Vagina (tissue), 1 donor: ENCODE measurements around a stretch of chr17.

DNA sequence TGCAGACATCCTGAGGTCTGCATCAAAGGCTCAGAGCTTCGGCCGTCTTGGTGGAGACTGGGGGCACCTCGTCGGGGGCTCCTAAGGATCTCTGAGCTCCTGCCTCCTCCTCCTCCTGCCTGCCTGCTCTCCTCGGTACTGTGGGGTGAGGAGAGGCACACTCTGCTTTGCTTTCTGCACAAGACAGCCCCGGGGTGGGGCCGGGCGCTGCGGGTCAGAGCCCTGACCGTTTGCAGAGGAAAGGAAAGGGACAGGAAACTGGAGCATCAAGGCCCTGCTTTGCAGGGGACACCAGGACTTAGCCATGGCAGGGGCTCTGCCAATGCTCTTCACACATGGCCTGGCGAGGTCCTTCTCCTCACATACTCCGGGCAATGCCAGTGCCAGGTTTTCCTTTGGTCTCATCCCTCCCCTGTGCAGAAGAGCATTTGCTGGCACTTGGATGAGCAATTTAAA lies 23.7 kb upstream of the DOC2B start:
- PRO-cap: no peak
- RAMPAGE, long total RNA: no peak

GRCh38 chr17:234136-235379 lies 53.1 kb upstream of the DOC2B start:
- PRO-cap: no peak
- RAMPAGE, long total RNA: no peak

DNA sequence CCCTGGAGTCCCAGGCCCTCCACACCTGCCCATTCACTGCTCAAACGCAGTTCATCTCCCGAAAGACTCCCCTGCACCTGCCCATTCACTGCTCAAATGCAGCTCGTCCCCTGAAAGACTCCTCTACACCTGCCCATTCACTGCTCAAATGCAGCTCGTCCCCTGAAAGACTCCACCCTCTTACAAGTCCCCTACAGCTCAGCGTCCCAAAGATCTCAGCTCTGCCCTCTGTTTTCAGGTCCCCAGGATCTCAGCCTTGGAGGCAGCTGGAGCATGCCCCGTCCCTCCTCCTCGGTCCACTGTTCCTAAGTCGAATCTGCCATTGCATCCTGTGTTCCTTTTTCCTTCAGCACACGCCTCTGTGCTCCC lies 41.7 kb downstream of the RPH3AL start:
- PRO-cap: no peak
- RAMPAGE, long total RNA: no peak

DNA sequence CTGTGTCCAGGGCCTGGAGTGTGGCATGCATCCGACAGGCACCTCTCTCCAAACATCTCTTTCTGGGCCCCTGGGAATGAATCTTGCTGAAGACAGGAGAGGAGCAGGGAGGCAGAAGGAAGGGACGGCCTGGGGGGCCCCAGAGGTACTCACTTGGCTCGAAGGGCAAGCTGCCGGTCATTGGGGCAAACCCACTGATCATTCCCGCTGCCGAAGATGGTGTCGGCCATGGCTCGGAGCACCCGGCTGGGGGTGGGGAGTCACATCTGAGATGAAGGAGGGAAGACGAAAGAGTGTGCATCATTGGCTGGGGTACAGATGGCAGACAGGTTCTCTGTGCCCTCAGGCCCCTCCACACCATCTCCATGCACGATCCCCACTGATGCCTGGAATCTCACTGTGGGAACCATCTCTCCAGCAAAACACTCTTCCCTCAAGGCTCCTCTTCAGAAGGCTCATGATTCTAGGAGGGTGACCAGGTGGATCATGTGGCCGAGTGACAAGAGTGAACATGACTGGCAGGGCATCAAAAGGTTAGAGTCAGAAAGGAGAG lies 25.2 kb downstream of the RPH3AL start:
- PRO-cap: no peak
- RAMPAGE, long total RNA: no peak

GRCh38 chr17:333547-334624 lies 18.7 kb downstream of the RPH3AL start:
- PRO-cap: unidirectional peak, plus-strand start at chr17:334157
- RAMPAGE, long total RNA: no peak

DNA sequence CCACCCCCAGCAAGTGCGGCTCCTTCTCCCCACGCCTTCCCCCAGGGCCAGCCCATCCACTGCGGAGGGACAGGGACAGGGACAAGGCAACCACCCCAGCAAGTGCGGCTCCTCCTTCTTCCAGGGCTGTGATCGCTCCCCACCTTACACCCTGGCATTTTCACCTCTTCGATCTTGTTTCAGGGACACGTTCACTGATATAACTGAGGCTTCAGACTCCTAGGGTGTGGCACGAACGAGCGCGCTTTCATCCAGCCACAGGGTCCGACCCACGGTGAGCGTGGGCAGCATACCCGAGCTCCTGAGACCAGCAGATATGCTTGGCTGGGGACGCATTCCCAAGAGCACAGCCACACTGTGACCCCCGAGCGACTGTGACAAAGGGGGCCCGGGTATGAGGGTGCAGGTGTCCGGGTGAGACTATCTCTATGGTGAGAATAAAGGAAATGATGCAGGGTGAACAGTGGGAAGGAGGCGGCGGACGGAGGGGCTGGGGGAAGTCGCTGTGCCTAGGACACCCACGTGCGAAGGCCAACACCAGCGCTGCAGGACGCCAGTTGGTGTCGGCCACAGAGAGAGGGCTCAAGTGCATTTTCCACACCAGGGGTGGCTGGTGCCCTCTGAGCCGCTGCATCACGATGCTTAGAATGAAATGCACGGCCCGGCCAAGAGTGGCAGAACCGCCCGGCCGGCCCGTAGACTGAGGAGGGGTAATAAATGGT lies 17.6 kb downstream of the RPH3AL start:
- PRO-cap: no peak
- RAMPAGE, long total RNA: no peak

GRCh38 chr17:348597-349750 lies 3.6 kb downstream of the RPH3AL start:
- PRO-cap: no peak
- RAMPAGE, long total RNA: no peak

GRCh38 chr17:416520-417136 lies 6.5 kb downstream of the C17orf97 start:
- PRO-cap: no peak
- RAMPAGE, long total RNA: no peak

GRCh38 chr17:535157-535868 lies 125.2 kb downstream of the C17orf97 start:
- PRO-cap: no peak
- RAMPAGE, long total RNA: no peak

GRCh38 chr17:606812-607132 lies 107.9 kb downstream of the VPS53 start:
- PRO-cap: no peak
- RAMPAGE, long total RNA: no peak

- PRO-cap: no peak
- RAMPAGE, long total RNA: no peak
These were observed 732 bp downstream of the GLOD4 start for GRCh38 chr17:781237-781859.

DNA sequence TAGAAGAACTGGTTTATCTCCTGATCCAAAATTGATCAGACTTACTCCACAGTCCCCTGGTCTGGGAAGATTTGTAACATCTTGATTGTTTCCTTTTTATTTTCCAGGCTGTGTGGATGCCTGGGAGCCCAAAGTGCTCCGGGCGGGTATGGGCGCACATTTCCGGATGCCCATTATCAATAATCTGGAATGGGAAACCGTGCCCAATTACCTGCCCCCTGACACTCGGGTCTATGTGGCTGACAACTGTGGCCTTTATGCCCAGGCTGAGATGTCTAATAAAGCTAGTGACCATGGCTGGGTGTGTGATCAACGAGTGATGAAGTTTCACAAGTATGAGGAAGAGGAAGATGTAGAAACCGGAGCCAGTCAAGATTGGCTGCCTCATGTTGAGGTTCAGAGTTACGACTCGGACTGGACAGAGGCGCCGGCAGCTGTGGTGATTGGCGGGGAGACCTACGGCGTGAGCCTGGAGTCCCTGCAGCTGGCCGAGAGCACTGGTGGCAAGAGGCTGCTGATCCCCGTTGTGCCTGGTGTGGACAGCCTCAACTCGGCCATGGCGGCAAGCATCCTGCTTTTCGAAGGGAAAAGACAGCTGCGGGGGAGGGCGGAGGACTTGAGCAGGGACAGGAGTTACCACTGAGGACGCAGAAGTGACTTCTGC lies 9.4 kb downstream of the MRM3 start:
- PRO-cap: no peak
- RAMPAGE, long total RNA: start-site peak on the plus strand centred at position 158 of the sequence, 90 bp wide, 17 reads; start-site peak on the plus strand centred at position 499 of the sequence, 121 bp wide, 19 reads

GRCh38 chr17:869514-870666 lies 87.7 kb downstream of the MRM3 start:
- PRO-cap: bidirectional peak, plus-strand start at chr17:869696, minus-strand start at chr17:869702; bidirectional peak, plus-strand start at chr17:870065, minus-strand start at chr17:869931
- RAMPAGE, long total RNA: no peak

DNA sequence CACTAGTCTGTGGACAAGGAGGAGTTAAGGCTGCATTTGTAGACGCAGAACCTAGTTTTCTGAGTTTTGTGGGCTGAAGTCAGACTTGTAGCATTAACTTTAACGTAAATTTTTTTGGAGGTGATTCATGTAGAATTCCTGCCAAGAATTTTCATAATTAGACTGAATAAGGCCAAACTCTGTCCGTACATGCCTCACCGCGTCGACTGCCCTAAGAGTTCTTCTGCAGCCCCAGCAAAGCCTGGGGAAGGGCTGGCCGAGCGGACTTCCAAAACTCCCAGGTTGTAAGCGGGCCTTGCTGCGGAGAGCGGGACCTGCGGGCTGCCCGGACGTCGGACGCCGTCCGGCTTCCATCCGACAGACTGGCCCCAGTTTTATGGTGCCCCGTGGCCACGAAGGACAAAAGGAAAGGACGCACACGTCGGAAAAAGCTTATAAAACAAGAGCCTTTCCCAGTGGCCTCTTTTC lies 75.6 kb downstream of the NXN start:
- PRO-cap: bidirectional peak, plus-strand start at position 237 of the sequence, minus-strand start at position 61 of the sequence
- RAMPAGE, long total RNA: no peak

DNA sequence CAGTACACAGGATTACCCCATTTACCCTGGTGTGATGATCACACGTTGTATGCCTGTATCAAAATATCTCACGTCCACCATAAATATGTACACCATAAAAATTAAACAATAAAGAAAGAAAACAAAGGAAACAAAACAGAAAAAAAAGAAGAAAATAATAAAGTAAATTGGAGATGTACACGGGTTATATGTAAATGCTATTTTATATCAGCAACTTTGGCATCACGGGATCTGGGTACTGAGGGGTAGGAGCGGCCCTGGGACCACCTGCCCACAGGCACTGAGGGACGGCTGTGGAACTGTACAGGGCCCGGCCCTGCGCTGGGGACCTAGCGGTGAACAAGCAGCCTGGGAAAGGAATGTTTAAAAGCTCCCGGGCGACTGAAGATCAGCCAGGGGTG lies 31.4 kb downstream of the NXN start:
- PRO-cap: no peak
- RAMPAGE, long total RNA: start-site peak on the minus strand centred at position 259 of the sequence, 108 bp wide, 11 reads

- PRO-cap: bidirectional peak, plus-strand start at chr17:970295, minus-strand start at chr17:970023
- RAMPAGE, long total RNA: no peak
These were observed 9.7 kb downstream of the NXN start for GRCh38 chr17:969707-970369.

DNA sequence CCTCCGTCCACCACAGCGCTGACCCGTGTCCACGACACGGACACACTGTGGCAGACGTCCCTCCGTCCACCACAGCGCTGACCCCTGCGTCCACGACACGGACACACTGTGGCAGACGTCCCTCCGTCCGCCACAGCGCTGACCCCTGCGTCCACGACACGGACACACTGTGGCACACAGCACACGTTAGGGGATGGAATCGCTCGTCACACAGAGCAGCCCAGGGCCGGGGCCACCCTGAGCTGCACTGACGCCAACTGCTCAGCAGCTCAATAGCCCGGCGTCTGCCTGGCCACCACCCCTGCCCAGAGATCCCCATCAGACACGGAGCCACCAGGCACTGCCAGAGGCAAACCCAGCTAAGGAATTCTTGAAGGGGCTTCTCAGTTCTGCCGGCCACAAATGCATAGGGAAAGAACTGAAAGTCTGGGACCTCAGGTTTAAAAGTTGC lies 32.9 kb downstream of the TIMM22 start:
- PRO-cap: no peak
- RAMPAGE, long total RNA: start-site peak on the minus strand centred at position 158 of the sequence, 52 bp wide, 6 reads

- PRO-cap: no peak
- RAMPAGE, long total RNA: no peak
These were observed 5.7 kb downstream of the ABR start for GRCh38 chr17:1174037-1174548.

DNA sequence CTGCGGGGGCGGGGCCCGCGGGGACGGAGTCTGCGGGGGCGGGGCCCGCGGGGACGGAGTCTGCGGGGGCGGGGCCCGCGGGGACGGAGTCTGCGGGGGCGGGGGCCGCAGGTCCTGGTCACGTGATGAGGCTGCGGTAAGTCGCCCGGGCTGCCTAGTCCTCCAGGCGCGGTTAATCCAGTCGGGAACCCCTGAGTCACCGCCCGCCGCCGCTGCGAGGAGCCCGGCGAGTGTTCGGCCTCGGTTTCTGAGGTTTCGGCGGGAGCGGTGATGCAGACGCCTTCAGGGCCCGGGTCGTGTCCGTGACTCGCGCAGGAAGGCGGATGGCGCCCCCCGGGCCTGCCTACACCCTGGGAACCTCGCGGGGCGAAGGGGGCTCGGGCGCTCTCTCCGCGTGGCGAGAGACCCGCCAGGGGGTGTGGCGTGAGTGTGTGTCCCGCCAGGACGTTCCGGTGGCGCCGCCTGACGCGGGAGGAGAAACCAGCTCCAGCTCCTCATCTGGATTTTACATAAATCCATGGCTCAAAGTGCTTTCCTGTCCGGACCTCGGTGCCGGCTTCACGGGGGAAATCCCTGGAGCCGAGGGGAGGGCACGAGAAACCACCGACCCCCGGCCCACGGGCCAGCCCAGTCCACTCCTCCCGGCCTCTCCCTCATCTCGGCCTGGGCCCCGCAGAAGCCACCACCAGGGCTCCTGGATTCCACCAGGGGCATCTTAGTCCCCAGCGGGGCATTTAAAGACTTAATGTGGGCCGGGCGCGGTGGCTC lies 23.8 kb upstream of the ABR start:
- PRO-cap: bidirectional peak, plus-strand start at position 118 of the sequence, minus-strand start outside the sequence
- RAMPAGE, long total RNA: no peak

- PRO-cap: no peak
- RAMPAGE, long total RNA: no peak
These were observed 28.8 kb downstream of the YWHAE start for GRCh38 chr17:1371117-1371636.